Penis (tissue), 1 donor: ENCODE results near the genes ANGEL1 and SNW1.

DNA sequence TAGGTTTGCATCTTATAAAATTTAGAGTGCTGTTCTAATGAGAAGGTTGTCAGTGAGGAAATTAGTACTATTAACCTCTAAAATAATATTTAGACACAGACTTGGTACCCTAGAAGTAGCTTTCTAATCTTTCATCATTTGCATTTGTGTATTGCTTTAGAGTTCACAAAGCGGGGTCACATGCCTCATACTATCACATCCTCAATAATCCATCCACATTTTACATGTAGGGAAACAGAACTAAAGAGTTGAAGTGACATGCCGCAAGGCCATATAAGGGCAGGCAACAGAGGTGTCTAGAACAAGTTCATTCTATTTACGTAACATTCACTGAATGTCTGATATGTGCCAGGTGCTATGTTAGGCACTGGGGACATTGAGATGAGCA is 11.8 kb downstream of the GPATCH2L start:
- PRO-cap = no peak

DNA sequence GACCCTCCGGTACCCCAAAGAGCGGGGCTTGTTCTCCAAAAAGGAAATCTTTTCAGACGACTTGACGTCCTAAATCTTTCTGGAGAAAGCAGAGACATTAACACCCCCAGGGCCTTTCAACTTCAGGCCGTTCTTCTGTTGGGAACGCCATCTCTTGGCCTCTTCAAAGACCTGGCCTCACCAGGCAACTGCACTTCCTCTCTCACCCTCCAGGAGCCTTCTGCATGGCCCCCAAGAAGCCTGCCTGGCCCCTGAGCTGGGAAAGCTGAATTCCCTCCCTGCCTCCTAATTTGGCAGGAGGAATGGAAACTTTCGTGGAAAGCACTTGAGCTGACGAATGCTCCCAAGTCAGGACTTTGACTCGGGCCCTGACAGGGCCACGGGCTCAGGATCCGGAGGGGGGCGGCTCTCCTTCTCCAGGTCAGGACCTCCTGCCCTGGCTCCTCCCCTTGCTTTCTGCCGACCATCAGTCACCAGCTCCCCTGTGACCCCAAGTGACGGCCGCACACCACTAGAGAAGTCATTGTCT is 65.9 kb upstream of the ESRRB start:
- PRO-cap = no peak

DNA sequence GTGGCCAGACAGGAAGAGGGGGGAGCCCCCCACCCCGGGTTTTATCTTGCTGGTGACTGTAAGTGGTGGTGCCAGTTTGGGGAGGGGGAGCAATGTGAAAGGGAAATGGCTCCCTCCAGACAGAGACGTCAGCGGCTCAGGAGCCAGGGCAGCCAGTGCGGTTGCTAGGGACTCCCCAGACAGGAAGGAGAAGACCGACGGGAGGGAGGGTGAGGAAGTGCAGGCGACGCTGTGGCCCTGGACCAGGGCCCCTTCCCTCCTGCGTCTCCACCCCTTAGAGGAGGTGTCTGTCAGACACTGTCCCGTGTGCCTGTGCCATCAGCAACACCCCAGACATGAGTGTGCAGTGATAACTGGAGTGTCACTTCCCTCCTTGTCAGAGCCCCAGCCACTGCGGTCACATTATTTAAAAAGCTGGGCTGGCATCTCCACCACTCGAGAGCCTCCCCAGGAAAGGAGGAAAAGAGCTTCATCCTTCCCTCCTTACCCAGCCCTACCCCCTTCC is 7.0 kb downstream of the VASH1 start:
- PRO-cap = no peak

DNA sequence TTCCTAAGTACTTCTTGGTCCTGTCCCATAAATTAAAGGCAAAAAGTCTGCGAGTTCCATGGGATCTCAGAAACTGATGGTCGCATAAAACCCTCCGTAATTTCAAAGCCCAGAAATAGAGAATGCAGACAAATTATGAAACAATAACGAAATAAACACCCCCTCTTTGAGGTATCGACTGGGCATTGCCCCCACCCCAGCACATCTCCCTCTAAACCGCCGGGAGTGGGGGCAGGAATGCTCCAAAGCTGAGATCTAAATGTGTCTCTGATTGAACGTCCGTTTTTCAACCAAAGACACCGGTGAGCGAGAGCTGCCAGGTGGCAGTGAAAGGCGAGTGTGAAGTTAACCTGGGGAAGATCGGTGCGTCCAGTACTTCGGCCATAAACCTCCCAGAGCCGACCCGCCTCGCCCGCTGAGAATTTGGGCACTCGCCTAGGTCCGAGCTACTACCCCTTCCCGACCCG is 694 bp downstream of the ANGEL1 start:
- PRO-cap = no peak

DNA sequence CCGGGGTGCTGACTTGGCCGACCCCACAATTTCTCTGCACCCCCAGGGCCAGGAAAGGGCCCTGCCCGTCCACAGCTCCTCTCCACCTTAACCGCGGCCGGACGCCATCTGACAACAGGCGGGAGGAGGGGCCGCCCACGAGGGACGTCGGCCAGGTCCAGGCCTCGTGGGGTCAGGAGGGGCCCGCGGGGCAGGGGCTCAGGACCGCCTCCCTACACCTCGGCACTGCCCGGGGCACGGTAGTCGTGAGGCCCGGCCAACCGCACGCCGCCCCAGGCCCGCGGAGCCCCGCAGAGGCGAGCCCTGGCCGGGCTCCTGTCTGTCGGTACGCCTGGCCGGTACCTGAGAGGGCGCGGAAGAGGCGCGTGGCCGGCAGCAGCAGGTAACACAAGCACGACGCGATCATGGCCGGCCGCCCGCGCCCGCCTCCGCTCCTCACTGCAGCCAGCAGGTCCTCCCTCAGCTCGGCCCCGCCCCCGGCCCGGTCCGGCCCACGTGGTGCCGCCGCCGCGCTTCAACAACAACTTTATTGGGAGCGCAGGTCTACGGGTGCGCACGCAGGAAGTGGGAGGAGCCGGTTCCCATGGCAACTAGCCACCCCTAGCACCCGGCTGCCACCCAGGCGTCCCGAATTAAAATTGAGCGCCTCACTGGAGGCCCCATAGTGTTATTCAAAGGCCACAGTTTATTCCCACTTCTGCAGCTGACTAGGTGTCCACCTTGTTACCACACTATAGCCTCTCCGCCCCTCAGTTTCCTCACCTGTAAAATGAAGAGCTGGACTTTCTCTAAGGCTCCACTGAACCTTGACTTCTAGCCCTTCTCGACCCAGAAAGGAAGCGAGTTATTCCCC is at the start of gene ANGEL1:
ANGEL1 (minus strand) TSS at position 461 of the 853 bp plus-strand sequence.
- PRO-cap = unidirectional peak, minus-strand start at position 110 of the sequence; unidirectional peak, minus-strand start at position 440 of the sequence

DNA sequence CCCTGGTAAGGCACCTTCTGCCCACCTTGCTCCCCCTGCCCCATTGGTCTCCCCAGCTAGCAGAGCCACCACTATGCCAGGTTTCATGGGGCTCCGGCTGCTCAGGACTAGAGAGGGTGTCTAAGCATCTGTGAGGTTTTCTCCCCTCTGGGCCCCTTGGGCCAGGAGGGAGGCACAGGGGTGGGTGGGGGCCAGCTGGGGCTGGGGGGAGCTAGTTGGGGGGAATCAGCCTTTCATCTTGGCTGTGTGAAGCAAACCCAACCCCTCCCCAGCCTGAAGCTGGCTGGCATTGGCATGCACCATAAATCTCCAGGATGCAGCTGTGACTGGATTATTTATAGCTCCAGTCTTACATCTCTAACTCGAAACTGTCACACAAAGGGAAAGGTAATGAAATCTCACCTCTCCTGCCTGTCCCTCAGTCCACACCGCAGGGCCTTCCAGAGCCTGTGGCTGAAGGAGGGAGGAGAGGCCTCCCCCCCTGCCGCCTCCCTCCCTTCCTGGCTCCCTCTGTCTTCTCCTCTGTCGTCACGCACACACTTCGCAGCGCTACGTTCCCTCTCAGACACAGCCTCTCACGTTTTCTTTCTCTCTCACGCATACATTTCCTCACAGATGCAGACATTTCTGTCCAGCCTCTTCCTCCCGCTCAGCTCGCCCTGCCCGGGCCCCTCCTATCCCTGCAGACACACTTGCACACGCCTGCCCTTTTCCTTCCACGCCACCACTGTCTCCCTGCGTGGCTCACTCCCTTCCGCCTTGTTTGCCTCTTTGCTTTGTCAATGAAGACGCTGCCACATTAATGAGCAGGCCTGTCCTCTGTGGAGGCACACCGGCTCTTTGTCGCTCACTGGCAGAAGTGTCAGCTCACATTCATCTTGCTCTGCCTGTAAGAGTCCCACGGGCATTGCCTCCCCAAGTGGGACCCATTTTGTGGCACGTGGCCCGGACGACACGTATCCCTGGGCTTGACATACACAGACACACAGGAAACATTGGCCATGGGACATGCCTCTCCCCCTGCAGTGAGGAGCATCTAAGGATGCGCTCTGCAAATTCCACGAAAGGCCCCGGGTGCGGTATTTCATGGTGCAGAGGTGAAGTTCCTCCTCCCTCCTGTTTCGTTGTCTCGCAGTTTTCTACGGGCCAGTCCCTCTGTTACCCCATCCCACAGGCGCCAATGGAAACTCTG is 28.0 kb downstream of the IRF2BPL start:
- PRO-cap = no peak

DNA sequence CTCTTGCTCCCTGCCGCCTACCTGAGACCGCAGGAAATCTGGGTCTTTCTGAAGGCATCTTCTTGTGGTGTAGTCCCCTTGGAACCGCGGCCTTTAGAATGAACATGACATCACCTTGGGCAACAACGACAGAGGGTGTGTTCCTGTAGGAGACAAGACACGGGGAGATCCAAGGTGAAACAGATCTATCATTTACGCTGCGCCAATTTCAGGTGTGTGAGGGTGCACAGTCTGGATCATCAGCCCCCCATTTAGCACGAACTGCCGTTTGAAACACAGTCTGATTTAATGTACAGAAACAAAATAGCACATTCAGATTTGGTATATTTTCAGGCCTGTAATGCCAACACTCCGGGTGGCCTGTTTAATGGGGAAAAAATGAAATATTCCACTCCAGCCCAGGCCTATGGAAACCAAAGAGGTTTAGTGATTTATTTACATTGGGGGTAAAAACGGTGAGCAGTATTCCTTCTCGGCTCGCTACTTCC is 12.6 kb upstream of the IRF2BPL start:
- PRO-cap = no peak

- PRO-cap = no peak
These were observed 17.0 kb upstream of the CIPC start for GRCh38 chr14:77081072-77081520.

DNA sequence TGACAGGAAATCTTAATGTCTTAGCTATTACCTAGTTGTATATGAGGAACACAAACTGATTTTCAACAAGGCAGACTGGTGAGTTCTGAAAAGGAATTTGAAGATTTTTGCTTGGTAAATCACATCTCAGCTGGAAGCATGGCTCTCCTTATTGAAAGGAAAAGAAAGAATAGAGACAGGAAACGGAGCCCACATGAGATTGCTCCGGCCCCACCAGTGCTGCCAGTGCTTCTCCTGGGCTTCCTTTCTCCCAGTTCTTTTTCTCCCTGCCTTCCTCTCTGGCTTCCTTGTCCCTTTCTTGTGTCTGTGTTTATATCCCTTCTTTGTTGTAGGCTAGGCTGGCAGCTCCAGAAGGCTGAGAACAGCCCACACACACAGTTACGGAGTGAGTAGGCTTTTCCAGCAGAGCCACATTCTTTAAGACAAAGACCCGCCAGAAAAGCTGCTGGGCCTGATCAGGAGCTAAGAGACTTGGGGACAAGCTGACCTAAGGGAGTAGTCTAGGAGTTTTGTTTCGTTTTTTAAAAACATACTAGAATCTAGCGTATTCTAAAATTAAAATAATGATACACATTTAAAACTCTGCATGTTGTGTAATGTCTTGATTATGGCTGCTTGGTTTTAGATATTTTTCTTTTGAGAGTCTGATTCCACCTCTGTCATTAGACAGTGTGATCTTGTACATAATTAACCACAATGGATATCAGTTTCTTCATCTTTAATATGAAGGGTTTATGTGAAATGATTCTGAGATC is 13.0 kb downstream of the CIPC start:
- PRO-cap = unidirectional peak, minus-strand start at position 289 of the sequence

GRCh38 chr14:77121375-77122219 is 20.0 kb downstream of the ZDHHC22 start:
- PRO-cap = no peak

- PRO-cap = no peak
These were observed 16.7 kb downstream of the ZDHHC22 start for GRCh38 chr14:77124533-77125607.

GRCh38 chr14:77184721-77185194 is 3.2 kb downstream of the TMEM63C start:
- PRO-cap = unidirectional peak, minus-strand start at chr14:77184884

GRCh38 chr14:77278592-77279191 is 7.7 kb upstream of the NGB start:
- PRO-cap = no peak

GRCh38 chr14:77565299-77566045 is 51.0 kb downstream of the SPTLC2 start:
- PRO-cap = no peak

- PRO-cap = bidirectional peak, plus-strand start at chr14:77642188, minus-strand start at chr14:77642205
These were observed 25.4 kb upstream of the SPTLC2 start for GRCh38 chr14:77641525-77642641.

DNA sequence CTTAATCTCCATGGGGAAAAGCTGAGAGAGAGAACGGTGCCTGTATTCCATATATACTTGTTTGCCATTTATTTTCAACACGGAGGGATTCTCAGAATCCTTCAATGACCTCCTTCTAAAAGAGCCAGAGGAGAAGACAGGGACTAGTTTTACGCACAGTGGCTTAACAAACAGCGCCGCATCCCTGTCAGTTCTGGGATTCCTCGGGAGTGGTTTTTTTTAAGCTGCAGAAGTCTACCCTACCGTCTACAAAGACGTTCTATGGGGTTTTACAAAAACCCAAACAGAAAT is 622 bp downstream of the ALKBH1 start:
- PRO-cap = no peak

DNA sequence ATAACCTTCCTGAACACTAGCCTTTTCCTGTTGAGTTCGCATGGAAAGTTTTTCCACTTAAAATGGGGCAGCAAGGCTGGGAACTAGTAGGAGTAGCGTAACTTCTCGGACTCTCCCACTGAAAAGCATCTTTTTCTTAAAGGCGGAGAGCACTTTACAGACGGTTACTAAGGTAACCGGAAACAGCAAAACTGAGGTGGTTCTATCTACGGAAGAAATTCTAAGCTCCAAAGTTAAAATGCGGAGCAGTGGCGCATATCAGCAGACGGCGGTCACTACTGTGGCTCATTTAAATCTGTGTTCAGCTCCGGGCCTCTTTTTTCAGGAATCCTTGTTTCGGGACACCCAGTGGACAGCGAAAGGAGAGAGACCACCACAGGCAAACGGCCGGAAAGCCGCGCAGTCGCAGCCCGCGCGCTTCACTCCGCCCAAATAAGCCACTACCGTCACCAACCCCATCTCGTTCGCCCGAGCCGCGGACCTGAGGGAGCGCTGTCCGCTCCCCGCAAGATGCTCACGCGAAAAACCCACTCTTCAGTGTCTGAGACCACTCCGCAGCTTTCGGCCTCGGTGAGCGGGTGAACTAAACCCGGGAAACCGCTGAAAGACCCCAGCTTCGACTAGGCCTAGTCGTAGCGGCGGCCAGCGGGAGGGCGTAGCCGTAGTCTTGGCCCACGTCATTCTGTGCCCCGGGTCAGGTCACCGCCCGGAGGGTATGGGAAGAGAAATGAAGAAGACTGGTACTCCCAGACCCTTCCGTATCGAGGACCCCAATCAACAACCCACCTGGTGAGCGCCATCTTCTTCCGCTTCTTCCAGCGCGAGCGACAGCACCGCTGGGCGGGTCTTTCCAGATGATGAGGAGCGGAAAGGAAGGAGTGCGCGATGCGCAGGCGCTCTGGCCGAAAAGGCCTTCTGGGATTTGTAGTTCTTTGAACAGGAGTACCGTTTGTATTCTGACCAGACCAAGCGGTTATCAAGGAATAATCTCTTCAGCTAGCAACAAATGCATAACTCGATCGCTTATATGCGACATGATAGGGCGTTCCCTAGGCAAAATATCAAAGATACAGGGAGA is at the start of gene SNW1:
SNW1 (minus strand) TSS at position 829 of the 1,078 bp plus-strand sequence.
- PRO-cap = bidirectional peak, plus-strand start at position 467 of the sequence, minus-strand start at position 434 of the sequence; bidirectional peak, plus-strand start at position 1,005 of the sequence, minus-strand start at position 815 of the sequence

DNA sequence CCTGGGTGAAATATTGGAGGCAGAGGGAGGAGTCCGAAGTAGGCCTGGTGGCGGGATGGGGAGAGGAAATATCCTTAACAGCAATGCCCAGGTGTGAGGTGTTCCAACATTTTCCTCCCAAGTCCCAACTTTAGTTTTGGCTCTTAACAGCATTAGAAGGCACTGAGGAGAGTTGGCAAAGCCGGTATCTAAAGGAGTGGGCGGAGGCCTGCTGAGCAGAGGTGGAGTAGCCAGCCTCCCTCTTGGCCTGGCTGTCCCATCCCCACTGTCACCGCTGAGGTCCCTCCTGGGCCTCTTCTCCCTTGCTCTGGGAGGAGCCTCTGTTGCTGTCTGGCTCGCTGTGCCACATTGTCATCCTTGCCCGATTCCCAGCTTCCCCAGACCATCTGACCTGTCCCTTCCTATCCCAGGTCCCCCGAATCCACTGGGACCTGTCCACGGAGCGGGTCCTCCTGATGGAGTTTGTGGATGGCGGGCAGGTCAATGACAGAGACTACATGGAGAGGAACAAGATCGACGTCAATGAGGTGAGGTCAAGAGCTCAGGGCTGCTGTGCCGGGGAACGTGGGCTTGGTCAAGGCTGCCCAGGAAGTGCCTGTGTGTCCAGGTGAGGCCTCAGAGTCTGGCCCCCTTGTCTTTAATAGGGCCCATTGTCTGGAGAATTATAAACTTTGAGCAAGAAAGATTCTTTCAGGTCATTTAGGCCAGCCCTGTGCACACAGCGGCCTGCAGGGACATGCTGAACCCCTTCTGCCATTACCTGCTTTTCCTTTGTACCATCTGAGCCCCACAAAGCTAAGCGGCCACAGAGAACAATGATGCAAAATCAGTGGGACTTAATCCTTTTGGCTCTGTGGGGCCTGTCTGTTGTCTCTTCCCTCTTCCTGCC is 107.7 kb downstream of the ADCK1 start:
- PRO-cap = no peak

DNA sequence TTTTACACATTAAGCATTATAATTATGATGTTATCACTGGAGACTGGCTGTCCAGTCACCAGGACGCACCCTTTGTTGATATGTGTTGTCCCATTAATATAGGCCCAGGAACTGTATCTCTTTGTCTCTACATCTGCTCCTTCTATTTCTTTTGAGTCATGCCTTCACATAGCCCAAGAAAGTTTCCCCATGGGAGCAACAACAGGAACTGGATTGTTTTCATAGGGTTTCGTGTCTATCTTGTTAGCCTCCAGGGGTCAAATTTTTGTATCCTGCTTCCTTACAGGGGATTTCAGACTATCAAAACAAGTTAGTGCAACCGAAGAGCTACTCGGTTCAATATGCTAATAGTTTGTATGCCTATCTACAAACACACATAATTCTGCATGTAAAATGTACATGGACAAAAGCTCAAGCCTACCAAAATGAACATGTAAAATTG is 99.7 kb upstream of the DIO2 start:
- PRO-cap = no peak

DNA sequence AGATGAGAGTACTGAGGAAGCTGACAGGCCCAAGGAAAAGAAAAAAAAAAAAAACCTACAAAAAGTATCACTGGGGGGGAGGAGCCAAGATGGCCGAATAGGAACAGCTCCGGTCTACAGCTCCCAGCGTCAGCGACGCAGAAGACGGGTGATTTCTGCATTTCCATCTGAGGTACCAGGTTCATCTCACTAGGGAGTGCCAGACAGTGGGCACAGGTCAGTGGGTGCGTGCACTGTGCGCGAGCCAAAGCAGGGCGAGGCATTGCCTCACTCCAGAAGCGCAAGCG is 106.7 kb downstream of the GTF2A1 start:
- PRO-cap = no peak